ENCODE results near the gene IFITM10.

GRCh38 chr11:1750388-1751245, at the start of gene IFITM10:
Gene IFITM10, minus strand, starts transcription at chr11:1750595.
- PRO-cap, result no peak
CAGE:
- cytosol, long polyA plus RNA, result no peak
- long polyA plus RNA, result no peak
- nucleus, long polyA plus RNA, result no peak

GRCh38 chr11:1762120-1763336, 1.2 kb downstream of the CTSD start:
- PRO-cap, result unidirectional peak, plus-strand start at chr11:1762639
CAGE:
- cytosol, long polyA plus RNA, result no peak
- long polyA plus RNA, result no peak
- nucleus, long polyA plus RNA, result no peak

GRCh38 chr11:1764290-1764851, 644 bp upstream of the CTSD start:
- PRO-cap, result no peak
CAGE:
- cytosol, long polyA plus RNA, result no peak
- long polyA plus RNA, result no peak
- nucleus, long polyA plus RNA, result no peak

- PRO-cap, result no peak
CAGE:
- cytosol, long polyA plus RNA, result no peak
- long polyA plus RNA, result no peak
- nucleus, long polyA plus RNA, result no peak
Measured at GRCh38 chr11:1777622-1778160, 14.0 kb upstream of the CTSD start.

DNA sequence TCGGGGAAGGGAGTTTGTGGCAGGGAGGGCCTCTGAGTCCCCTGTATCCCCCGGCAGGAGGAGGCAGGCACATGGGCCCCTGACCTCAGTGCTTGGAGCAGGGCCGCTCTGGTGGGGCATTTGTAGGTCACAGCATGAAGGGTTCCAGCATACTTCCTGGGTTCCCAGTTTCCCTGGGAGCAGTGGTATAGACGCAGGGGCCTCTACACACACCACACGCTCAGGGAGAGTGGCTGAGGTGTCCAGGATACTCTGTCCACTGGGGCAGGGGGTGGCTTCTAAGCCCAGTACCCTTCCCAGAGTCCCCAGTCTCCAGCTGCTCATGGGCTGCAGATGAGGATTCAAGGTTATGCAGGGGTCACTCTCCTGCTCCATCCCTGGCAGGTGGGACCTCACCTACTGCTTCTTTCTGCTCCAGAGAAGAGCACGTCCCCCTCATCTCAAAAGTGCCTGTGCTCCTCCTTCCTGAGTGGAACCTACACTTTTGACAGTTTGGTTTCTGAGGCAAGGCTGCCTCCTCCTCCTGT, 6.2 kb downstream of the LSP1 start:
- PRO-cap, result no peak
CAGE:
- cytosol, long polyA plus RNA, result no peak
- long polyA plus RNA, result no peak
- nucleus, long polyA plus RNA, result no peak

DNA sequence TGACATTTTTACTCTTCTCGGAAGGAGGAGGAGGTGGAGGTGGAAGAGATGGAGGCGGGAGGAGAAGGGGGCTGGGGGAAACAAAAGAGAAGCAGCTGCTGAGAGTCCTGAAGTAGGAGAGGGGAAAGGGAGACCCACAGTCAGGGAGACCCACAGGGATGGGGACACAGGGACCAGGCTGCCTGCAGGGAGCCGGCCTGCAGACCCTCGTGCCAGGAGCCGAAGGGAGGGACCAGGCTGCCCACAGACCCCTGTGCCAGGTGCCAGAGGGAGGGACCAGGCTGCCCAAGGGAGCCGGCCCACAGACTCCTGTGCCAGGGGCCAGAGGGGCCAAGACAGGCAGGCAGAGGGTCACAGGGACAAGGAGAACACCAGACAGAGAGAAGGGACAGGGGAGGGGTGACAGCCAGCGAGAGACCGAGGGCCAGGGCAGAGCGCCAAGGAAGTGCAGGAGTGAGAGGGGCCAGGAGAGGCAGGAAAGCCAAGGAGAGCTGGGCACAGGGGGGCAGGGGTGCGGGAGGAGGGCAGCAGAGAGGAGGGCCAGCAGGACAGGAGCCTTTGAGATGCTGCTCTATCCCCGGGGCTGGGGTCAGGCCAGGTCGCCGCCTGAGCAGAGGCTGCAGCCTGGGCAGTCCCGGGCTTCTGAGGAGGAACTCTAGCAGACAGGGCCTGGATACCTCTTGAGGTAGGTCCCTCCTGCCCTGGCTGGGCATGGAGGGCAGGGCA, 11.9 kb downstream of the LSP1 start:
- PRO-cap, result no peak
CAGE:
- cytosol, long polyA plus RNA, result no peak
- long polyA plus RNA, result no peak
- nucleus, long polyA plus RNA, result no peak

DNA sequence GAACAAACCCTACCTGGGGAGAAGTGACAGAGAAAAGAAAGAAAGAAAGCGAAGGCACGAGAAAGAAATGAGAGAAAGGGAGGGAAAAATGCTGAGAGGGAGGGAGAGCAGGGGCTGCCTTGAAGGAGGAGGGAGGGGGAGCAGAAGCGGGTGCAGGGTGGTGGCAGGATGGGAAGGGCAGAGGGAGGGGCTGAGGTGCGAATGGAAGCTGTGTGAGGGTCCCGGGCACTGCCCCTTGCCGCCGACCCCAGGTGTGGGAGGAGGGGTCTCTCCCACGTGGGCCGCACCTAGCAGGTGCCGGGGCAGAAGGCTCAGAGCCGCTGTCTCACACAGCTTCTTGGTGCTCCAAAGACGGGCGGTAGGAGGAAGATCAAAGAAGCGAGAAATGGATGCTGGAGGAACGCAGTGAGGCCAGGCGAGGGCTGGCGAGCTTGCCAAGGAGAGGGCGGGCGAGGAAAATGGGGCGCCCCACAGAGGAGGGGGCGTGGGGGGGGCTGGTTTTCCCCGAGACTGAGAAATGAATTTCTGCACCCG, 16.5 kb downstream of the LSP1 start:
- PRO-cap, result no peak
CAGE:
- cytosol, long polyA plus RNA, result no peak
- long polyA plus RNA, result no peak
- nucleus, long polyA plus RNA, result no peak

DNA sequence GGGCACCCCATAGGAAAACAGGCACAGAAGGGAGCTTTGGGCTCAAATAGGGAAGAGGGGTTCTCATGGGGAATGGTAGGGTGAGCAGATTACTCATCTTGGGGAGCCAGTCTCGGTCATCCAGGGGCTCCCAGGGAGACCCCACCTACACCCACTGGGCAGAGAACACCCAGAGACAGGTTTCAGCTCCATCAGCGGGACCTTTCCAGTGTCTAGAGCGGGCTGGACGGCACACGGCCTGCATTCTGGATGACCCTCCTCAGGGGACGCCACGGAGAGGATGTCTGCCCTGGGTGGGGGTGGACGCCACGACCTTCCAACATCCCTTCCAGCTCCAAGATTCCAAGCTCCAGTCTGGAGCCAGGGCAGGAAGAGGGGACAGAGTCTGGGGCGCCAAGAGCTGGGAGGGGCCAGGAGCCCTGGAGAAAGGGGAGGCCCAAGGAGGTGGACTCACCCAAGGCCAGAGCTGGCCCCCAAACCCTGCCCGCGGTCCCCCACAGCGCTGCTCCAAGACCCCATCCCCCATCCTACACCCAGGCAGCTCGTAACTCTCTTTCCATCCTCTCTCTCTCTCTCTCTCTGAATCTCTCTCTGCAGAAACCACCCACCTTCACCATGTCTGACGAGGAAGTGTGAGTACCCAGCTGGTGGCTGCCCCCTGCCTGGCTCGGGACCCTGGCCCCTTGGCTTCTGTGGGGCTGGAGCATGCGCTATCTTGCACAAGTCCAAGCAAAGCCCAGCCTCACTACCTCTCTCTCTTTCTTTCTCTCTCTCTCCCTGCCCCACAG, 3.0 kb downstream of the TNNT3 start:
- PRO-cap, result no peak
CAGE:
- cytosol, long polyA plus RNA, result no peak
- long polyA plus RNA, result no peak
- nucleus, long polyA plus RNA, result no peak

DNA sequence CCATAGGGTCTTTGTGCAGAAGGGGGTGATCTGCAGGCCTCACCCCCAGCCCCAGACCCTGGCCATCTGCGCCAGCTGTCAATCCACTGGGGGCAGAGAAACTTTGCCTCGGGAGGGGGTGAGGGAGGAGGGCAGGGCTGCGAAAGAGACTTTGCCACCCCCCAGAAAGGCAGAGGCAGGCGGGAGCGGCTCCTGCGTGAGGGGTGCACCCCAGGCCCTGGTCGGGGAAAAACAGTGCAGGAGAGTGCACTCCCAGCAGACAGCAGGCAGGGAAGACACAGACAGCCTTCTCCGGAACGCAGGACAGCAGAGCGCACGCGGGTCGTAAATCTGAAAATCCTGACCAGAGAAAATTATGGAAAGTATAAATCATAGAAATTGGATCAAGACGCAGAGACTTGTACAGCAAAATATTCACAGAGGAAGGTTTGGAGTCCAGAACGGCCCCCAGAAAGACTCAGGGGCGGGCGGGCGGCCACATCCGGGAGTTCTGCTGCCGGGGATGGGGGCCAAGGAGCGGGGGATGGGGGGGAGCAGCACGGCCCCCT, 8.1 kb upstream of the MRPL23 start:
- PRO-cap, result no peak
CAGE:
- cytosol, long polyA plus RNA, result no peak
- long polyA plus RNA, result no peak
- nucleus, long polyA plus RNA, result no peak

DNA sequence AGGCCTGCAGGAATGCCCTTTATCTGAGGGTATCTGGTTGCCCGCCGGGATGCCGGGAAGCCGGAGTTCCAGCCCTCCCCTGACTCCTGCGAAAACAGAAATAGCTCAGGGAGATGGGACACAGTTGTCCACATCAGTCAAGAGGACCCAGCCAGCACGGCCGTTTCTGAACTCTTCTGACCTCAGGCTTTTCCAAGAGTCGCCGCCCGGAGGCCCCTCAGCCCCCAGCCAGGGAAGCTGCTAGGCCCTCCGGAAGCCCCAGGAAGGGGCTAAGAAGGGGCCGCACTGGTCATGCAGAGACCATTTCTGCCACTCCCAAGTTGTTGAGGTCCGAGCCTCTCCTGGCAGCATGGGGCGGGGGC, 20.8 kb downstream of the MRPL23 start:
- PRO-cap, result no peak
CAGE:
- cytosol, long polyA plus RNA, result no peak
- long polyA plus RNA, result no peak
- nucleus, long polyA plus RNA, result no peak

GRCh38 chr11:2131106-2131515, 8.1 kb downstream of the IGF2 start:
- PRO-cap, result no peak
CAGE:
- cytosol, long polyA plus RNA, result no peak
- long polyA plus RNA, result no peak
- nucleus, long polyA plus RNA, result no peak

DNA sequence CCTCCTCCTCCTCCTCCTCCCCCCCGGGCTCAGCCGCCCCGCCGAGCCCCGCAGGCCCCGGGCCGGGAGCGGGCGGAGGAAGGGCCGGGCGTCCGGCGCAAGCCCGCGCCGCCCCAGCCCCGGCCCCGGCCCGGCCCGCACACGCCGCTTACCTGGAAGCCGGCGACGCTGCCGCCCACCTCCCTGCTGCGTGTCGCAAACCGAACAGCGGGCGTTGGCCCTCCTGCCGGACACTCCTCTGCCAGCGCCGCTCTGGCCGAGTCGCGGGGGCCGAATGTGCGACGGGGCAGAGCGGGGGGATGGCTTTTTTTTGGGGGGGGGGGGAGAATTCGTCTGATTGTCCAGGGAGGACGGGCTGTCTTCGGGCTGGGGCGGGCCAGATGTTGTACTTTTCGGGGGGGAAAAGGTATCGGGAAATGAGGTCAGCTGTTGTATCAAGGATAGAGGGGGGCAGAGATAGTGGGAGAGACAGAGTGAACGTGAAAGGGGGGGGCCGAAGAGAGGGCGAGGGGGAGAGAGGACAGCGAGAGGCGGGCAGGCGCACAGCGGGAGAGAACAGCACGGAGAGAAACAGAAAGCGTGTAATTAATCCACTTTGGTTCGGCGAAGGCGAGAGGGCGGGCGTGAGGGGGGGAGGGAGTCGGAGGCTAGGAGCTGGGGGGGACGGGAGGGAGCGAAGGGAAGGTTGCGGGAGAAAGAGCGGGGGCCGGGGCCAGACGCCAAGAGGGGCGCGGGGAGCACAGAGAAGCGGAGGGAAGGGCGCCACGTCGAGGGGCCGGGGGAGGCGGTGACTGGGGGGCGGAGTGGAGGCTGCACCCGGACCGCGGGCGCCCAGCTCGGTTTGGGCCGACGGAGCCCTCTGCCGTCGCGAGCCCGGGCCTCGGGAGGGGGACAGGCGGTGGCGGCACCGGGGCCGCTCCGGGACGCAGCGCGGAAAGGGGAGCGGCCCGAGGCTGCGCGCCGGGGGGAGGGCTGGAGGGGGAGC, 820 bp downstream of the IGF2 start:
- PRO-cap, result no peak
CAGE:
- cytosol, long polyA plus RNA, result start-site peak on the minus strand centred at position 227 of the sequence, 127 bp wide, 22 and 27 reads in 2 replicates
- long polyA plus RNA, result start-site peak on the minus strand centred at position 227 of the sequence, 108 bp wide, 17 and 11 reads in 2 replicates
- nucleus, long polyA plus RNA, result no peak

DNA sequence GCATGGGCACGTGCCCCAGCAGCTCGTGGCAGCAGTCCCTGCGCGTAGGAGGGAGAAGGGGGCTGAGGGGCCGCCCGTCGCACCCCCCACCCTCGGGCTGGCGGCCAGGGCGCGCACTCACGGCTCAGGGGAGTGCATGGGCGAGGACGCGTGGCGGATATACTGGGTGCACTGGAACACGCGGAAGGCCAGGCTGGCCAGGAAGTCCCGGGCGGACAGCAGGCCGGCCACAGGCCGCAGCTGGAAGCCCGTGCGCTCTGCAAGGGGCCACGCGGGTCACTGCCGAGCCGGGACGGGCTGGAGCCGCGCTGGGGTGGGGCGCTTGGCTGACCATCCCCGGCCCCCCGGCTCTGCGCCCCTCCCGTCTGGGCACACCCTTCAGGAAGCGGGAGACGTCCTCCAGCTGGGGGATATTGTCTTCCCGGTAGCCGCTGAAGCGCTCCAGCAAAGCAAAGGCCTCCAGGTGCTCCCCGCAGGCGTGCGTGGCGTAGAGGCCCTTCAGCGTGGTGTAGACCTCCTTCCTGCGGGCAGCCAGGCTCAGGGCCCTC, 5.0 kb downstream of the TH start:
- PRO-cap, result no peak
CAGE:
- cytosol, long polyA plus RNA, result no peak
- long polyA plus RNA, result no peak
- nucleus, long polyA plus RNA, result no peak

DNA sequence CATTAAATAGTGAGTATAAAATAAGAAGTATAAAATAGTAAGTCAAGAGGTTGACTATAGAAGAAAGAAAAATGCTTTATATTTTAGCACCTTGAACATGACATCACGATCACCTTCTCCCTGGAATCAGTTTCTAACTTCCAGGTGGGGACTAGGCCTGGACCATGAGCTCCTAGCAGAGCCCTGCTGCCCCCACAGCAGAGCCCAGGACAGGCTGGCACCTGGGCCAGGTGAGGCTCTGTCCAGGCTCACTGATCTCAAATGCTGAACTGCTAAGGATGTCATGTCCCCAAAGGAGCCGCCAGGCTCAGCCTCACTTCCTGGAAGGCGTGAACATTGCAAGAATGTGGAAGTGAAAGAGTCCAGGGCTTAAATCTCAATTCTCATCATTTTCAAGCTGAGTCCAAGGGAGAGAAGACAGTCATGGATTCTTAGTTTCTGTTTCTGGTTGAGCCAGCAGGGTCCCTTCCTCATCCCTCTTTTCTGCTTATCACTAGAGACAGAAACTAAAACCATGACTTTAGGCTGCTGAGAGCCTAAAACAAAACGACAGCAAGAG, 5.0 kb downstream of the ASCL2 start:
- PRO-cap, result no peak
CAGE:
- cytosol, long polyA plus RNA, result no peak
- long polyA plus RNA, result no peak
- nucleus, long polyA plus RNA, result no peak

- PRO-cap, result no peak
CAGE:
- cytosol, long polyA plus RNA, result no peak
- long polyA plus RNA, result no peak
- nucleus, long polyA plus RNA, result no peak
Measured at GRCh38 chr11:2268745-2269846, 1.3 kb downstream of the ASCL2 start.

- PRO-cap, result no peak
CAGE:
- cytosol, long polyA plus RNA, result no peak
- long polyA plus RNA, result no peak
- nucleus, long polyA plus RNA, result no peak
Measured at GRCh38 chr11:2294711-2295065, 7.0 kb downstream of the C11orf21 start.

GRCh38 chr11:2386594-2386970, 9.5 kb downstream of the CD81 start:
- PRO-cap, result no peak
CAGE:
- cytosol, long polyA plus RNA, result no peak
- long polyA plus RNA, result no peak
- nucleus, long polyA plus RNA, result no peak

DNA sequence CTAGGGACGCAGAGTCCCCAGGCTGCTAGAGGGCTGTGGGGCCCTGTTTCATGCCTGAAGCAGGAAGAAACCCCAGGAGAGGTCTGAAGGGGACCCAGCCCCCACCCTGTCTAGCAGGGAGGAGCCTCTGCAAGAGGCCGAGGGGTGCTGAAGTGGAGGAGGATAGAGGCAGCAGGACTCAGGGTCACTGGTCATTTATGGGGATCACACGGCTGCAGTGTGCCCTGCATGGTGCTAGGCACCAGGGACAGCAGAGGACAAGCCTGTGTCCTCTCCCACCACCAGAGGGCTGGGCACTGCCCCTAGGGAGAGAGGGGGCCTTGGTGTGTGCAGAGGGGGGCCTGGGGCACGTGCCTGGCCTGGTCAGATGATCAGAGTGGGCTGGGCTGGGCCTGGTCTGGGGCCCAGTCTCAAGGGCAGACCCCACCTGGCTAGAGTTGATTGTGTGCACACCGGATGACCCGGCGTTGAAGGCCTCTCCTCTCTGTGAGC, 11.4 kb upstream of the TSSC4 start:
- PRO-cap, result no peak
CAGE:
- cytosol, long polyA plus RNA, result no peak
- long polyA plus RNA, result no peak
- nucleus, long polyA plus RNA, result no peak

DNA sequence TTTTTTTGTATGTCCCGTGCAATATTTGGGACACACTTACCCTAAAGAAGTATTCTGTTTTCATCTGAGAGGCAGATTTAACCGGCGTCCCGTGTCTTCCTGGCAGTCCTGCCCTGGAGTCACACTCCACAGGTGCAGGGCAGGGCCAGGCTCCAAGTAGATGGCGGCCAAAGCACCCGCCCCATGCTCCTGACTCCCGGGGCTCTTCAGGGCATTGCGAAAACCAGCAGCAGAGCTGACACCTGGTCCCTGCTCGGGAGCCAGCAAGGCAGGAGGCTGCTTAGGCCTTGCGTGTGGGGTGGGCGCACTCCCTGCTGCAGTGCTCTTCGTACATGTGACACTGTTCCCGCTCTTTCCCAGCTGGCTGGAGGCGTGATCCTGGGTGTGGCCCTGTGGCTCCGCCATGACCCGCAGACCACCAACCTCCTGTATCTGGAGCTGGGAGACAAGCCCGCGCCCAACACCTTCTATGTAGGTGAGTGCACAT, 10.5 kb upstream of the TSSC4 start:
- PRO-cap, result no peak
CAGE:
- cytosol, long polyA plus RNA, result no peak
- long polyA plus RNA, result no peak
- nucleus, long polyA plus RNA, result no peak

GRCh38 chr11:2404152-2404709, 3.7 kb downstream of the TSSC4 start:
- PRO-cap, result no peak
CAGE:
- cytosol, long polyA plus RNA, result no peak
- long polyA plus RNA, result no peak
- nucleus, long polyA plus RNA, result no peak